Cytotoxic T cell (primary cell): ENCODE measurements around the genes ZBTB33, ATP1B4 and CT47A2.

DNA sequence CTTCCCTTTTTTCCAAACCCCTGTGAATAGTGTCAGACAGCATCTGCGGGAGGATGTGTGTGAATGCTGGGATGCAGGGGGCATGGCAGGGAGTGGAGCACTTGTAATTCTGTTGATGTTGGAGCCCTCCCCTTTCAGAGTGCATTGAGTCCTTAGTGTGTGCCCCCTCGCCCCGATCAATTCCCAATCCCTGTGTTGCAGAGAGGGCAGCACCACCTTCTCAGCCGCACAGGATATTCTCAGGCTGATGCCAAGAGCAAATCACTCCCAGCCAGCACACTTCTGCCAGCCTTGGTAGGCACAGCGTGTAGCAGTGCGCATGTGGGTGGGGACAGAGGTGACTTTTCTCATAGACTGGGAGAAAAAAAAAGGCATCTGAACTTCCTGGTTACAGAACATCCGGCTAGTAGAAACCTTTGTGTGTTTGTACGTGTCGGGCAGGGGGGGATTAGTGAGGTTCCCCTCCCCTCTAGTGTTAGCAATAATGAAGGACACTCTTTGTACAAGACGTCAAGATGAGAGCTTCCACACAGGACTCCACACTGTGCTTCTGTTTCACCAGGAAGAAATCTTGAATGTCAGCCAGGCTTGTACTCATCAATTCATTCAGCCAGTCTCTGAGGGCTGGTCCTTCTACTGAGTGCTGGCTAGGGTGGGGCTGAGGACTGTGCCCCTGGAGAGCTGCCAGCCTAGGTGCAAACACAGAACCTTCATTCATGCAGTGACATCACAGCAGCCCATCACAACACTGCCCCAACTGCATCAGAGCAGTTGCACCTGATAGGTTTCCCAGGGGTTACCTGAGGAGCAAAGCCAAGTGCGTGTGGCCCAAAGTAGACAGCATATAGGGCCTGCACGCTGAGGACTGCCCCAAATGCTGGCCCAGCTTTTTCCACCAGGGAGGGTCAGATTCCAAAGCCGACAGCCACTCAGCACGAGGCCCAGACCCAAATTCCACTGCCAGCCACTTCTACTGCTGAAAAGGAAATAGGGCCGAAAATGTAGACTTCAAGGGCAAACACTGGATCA lies 34.6 kb downstream of the SLC25A5 start:
- PRO-cap, 2 experiments: peak in 1 of 2 experiments; most common plus-strand start position 374 of the sequence (in 1); most common minus-strand start position 284 of the sequence (in 1)

DNA sequence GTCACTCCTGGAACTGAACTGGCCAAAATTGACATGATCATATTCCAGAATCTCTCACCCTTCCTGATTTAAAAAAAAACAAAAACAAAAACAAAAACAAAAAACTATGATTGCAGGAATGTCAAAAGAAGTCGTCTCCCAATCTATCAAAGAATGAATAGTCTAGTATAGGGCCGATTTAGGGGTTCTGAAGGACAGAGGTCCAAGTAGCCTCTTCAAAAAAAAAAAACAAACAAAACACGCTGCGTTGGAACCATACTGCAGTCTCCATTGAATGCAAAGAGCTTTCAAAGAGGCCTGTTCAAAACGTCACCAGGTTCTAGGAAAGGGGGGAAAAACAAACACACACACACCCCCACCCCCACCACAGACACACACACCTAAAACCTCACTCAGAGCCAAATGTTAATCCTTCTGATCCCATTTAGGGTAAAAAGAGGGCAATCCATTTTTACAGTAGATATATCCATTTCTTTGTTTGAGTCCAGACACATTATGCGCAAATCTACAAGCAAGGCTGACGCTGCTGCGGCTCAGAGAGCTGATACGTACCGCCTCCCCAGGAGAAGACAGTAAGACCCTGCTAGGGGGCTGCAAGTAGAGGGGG lies 30.3 kb downstream of the UBE2A start:
- PRO-cap, 2 experiments: no peak in any of the 2 experiments

DNA sequence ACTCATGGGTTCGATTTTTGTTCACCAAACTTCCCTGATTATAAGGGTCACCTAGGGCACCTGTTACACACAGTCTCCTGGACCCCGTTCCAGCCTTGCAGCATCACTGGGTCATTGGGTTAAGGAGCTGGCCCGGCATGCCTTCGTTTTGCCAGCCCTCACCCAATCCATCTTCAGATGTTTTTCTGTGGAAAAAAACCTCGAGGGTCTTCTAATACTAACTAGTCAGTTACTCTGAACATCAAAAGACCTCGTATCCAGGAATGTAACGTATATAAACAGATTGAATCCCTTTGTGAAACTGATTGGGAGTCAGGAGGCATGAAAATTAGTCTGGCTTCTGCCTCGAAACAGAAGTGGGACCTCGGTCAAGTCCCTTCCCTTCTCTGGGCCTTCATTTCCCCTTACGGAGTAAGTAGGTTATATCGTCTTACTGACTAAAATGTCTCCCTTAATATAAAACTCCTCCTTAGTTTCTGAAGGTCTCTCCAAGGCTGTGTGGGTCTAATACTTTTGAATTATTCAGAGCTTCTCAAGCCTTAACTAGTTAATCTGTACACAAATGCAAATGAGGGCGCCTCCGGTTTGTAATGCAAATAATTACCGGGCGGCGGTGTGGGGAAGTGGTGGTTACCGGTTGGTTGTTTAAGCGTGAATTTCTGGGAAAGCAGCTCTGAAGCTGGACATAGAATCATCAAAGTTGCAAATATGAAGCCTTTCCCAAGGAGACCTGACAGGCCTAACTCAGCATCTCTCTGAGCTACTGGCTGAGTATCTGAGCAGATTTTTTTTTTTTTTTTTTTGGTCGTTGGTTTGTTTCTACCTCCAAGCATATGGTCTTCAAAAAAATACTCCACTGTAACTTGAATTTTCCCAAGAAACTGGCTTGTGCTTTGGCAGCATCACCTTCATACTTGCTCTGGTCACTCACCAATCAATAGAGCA lies 43.3 kb downstream of the UBE2A start:
- PRO-cap, 2 experiments: no peak in any of the 2 experiments

GRCh38 chrX:119654581-119654927 lies 38.4 kb downstream of the SEPTIN6 start:
- PRO-cap, 2 experiments: peak in 1 of 2 experiments; most common minus-strand start chrX:119654799 (in 1)

DNA sequence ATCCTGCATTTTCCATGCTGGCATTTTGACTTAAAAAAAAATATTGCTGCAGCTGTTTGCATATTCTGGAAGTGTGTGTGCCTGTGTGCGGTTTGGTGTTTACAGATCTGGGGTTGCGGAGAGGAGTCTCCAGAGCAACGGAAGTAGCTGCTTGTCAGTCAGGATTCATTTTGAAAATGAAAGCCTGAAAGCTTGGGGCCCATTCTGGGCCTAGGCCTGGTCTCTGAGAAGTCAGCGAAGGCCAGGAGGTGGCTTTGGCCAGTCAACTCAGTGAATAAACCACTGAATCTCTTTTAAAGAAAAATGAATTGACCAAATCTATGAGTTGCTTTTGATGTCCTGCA lies 2.2 kb upstream of the SOWAHD start:
- PRO-cap, 2 experiments: peak in 2 of 2 experiments; most common plus-strand start position 202 of the sequence (in 2); most common minus-strand start position 178 of the sequence (in 1)

DNA sequence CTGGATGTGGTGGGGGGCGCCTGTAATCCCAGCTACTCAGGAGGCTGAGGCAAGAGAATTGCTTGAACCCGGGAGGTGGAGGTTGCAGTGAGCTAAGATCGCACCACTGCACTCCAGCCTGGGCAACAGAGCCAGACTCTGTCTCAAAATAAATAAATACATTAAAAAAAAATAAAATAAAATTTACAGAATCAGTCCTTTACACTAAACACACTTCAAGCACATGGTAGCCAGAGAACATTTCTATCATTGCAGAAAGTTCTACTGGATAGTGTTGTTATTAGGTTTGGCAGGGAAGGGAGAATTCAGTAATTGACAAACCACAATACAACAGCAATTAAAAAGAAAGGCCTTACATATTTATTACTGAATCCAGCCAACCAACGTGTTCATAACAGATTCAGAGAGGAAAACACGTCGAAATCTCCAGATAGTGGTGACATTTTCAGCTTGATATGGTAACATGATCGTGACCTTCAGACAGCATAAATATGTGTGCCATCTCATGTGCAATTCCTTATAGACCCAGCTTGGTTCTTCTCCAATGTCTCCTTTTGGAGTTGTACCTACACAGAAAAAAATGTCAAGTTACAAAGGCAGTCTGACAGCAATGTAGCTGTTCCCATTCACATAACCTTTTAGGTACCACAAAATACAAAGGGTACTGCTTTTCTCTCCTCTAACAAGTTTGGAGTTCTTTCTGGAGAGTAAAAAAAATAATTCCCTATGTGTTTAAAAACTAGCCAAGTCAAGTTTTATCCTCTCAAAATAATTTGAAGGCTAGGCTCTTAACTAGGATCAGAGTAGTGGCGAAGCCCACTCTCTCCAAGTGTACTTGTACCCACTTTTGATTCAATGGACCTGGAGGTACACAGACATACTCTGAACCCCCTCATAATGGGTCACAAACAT lies 5.0 kb downstream of the RPL39 start:
- PRO-cap, 2 experiments: no peak in any of the 2 experiments

- PRO-cap, 2 experiments: no peak in any of the 2 experiments
These were observed 24.8 kb upstream of the RPL39 start for GRCh38 chrX:119816180-119816696.

GRCh38 chrX:119841484-119841974 lies 11.2 kb downstream of the UPF3B start:
- PRO-cap, 2 experiments: no peak in any of the 2 experiments

GRCh38 chrX:119845497-119845886 lies 7.3 kb downstream of the UPF3B start:
- PRO-cap, 2 experiments: no peak in any of the 2 experiments

DNA sequence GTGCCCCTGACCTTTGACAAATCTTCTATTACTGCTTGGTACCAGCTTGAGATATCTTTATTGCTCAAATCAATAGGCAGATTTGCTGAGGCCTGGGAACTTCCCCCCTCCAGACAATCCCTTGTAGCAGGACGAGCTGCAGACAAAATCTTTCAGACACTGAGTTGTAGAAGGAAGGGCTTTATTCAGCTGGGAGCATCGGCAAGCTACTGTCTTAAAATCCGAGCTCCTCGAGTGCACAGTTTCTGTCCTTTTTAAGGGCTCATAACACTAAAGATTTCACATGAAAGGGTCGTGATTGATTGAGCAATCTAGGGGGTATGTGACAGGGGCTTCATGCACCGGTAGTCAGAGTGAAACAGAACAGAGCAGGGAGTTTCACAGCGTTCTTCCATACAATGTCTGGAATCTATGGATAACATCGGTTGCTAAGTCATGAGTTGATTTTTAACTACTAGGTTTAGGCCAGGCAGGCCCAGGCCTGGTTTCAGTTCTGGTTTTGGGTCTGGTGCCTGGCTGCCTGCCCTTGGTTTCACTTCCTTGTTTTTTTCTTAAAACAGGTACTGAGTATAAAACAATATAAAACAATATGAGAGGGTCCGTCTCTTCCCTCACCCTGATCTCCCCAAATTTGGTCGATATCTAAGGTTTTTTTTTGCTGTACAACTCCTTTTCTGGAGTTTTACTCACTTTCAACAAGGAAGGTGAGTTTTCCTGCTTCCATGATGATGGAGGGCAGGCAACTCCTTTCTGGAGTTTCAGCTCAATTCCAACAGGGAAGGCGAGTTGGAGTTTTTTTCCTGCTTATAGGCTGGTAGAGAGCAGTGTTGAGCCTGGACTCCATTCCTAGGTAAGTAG lies 41.6 kb downstream of the RHOXF2B start:
- PRO-cap, 2 experiments: no peak in any of the 2 experiments

GRCh38 chrX:120250254-120251254 lies at the start of gene ZBTB33:
Gene ZBTB33, plus strand, starts transcription at chrX:120250812.
- PRO-cap, 2 experiments: peak in 2 of 2 experiments; most common plus-strand start chrX:120250812 (in 1); most common minus-strand start chrX:120251054 (in 2)

GRCh38 chrX:120361736-120362172 lies at the start of gene ATP1B4:
Gene ATP1B4, plus strand, starts transcription at chrX:120362089.
- PRO-cap, 2 experiments: no peak in any of the 2 experiments

DNA sequence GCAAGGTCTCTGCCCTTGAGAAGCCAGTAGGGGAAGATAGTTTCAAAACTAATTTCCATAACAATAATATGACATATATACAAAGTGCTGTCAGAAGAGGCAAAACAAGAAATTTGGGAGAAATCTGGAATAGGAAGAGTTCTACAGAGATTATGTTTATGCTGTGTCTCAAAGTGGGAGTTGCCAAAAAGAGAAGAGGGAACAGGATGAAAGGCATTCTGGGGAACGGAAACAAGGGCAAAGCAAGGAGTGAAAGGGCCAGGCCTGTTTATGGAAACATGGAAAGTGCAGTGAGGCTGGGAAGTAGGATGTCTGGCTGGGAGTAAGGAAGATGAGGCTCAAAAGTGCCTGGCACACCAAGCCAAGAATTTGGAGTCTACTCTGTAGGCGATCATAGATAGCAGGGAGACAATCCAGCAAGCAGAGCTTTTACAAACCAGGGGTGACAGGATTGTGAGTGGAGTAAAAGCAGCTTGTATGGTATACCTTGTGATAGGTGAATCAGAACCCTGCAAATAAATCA lies 1.8 kb upstream of the CUL4B start:
- PRO-cap, 2 experiments: no peak in any of the 2 experiments

- PRO-cap, 2 experiments: no peak in any of the 2 experiments
These were observed at the start of gene CT47A2 for GRCh38 chrX:120980848-120981095. Gene CT47A2, minus strand, starts transcription at chrX:120980928.

- PRO-cap, 2 experiments: no peak in any of the 2 experiments
These were observed 456.7 kb upstream of the GRIA3 start for GRCh38 chrX:122727435-122727765.

- PRO-cap, 2 experiments: no peak in any of the 2 experiments
These were observed 250.4 kb downstream of the THOC2 start for GRCh38 chrX:123482327-123482978.

- PRO-cap, 2 experiments: no peak in any of the 2 experiments
These were observed 56.0 kb downstream of the THOC2 start for GRCh38 chrX:123676767-123677395.

DNA sequence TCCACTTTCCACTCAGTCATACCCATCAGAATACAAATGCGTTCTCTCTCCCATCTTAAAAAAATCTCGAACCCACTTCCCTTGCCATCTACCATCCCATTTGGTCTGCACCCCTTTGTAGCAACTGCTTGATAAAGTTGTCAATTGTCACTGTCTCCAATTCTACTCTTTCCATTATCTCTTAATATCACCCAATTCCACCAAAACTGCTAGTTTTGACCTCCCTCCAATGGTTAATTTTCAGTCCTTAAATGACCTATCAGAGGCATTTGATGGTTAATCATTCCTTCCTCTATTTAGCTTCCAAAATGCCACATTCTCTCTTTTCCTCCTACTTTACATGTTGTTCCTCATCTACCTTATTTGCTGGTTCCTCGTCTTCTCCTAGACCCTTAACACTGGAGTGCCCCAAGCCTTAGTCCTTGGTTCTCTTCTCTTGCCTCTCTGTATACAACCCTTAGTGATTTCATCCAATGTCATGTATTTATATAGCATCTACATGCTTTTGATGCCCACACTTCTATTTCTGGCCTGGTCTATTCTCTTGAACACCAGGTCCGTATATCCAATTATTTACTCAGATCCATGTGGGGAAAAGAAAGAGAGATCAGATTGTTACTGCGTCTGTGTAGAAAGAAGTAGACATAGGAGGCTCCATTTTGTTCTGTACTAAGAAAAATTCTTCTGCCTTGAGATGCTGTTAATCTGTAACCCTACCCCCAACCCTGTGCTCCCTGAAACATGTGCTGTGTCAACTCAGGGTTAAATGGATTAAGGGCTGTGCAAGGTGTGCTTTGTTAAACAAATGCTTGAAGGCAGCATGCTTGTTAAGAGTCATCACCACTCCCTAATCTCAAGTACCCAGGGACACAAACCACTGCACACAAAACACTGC lies 53.5 kb downstream of the THOC2 start:
- PRO-cap, 2 experiments: no peak in any of the 2 experiments

DNA sequence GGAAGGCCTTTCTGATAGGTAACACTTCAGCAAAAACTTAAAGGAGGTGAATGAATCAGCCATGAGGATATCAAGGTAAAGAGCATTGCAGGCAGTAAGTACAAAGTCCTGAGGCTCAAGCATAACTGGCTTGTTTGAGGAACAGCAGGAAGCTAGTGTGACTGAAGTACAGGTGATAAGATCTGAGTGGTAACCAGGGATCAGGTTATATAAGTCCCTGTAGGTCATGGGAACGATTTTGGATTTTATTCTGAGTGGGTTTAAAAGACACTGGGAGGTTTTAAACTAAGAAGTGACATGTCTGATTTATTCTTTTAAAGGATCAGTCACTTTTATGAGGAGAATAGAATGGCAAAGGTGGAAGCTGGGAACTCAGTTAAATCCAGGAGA lies 47.1 kb upstream of the THOC2 start:
- PRO-cap, 2 experiments: no peak in any of the 2 experiments

DNA sequence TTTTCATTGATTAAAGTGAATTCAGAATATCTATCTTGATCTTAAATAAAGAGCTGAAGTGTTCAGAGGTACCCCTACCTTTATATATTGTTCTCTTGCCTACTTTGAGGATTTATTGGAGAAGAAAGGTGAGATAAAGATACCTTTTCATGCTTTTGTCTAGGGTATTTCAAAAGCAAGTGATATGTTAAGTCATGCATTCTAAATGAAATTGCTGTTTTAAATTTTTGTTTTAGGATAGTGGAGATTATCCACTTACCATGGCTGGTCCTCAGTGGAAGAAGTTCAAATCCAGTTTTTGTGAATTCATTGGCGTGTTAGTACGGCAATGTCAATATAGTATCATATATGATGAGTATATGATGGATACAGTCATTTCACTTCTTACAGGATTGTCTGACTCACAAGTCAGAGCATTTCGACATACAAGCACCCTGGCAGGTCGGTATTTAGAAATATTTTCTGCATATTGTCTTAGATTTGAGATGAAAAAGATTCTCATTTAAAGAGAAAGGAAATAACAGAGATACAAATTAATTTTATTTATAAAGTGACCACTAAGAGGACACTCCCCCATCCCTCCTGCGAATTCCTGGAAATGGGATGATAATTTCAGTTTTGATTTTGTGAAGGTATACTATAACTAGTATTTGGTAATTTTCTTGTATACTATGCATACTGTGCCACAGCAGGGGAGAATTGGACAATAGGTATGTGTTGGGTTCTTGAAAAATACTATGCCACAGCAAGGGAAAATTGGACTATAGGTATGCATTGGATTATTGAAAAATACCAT lies 83.6 kb downstream of the STAG2 start:
- PRO-cap, 2 experiments: no peak in any of the 2 experiments